Peyer's patch (tissue), 4 donors: ENCODE measurements around a stretch of chr12.

GRCh38 chr12:121893812-121894311 lies 5.3 kb downstream of the PSMD9 start:
- PRO-cap: no peak
- RAMPAGE, long total RNA, 4 experiments: no peak in any of the 4 experiments

DNA sequence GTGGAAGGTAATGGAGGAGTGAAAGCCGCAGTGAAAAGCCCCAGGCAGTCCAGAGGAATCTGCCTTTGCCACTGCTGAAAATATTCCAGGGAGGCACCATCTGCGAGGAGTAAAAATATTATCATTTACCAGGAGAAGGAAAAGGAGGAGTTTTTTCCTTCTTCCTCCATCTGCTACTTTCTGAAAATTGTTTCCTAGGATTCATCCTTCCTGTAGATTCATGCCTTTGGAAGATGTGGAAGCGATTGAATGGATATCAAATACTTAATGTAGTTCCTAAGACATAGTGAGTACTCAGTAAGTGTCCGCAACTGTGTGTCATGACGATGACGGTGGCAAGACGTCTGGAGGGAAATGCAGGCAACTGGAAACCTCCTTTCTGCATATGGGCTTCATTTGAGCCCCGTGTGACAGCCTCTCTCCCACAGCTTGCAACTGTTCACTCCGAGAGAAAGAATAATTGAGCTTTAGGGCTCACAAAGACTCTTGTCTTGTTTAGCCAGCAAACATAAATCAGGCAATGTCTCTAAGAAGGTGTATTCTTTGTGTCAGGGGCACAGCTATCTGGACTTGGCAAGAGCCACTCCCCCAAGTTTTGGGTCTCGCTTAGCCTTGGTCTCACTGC lies 6.9 kb downstream of the CFAP251 start:
- PRO-cap: no peak
- RAMPAGE, long total RNA, 4 experiments: no peak in any of the 4 experiments

- PRO-cap: no peak
- RAMPAGE, long total RNA, 4 experiments: no peak in any of the 4 experiments
Observed at GRCh38 chr12:122021084-122021328, 678 bp upstream of the BCL7A start.

DNA sequence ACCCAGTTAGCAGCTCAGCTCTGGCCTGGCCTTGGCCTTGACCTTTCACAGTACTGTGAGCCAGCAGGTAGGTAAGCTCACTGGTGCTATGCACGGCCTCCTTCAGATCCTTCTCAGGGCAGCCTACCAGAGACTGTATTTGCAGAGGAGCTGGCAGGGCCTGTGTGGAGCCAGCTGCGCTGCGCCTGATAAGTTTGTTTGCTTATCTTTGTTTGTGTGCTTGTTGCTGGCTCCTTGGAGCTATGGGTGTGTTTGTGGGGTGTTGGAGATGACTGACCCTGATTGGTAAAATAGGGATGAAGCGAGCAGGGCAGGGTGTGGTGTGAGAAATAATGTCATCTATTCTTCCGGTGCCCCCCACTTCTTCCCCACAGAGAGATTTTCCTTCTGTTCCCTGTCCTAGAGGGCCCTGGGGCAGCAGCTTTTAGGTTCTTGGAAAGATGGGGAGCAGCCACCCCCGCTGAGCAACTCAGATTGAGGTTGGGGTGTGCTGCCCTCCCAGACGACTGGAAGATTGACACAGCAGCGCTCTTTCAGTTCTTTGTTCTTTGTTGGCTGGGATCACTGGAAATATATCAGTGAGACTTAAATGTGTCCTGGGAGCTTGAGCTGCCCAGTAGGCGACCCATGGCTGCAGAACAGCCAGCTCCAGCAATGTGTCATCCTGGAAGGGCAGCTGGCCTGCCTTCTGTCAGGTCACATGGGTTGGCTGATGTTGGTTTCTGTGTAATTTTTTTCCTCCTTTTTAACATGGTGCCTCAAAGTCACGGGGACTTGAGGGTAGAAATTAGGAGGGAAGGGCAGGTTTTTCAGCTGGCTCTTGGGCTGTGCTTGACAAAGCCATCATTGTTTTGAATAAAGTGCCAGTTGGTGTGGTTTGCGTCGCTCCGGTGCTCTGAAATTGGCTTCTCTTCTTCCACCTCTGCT lies 19.6 kb downstream of the MLXIP start:
- PRO-cap: bidirectional peak, plus-strand start at position 288 of the sequence, minus-strand start at position 115 of the sequence; unidirectional peak, minus-strand start at position 656 of the sequence
- RAMPAGE, long total RNA, 4 experiments: no peak in any of the 4 experiments

GRCh38 chr12:122104846-122105321 lies 26.3 kb downstream of the MLXIP start:
- PRO-cap: bidirectional peak, plus-strand start at chr12:122104973, minus-strand start at chr12:122104927
- RAMPAGE, long total RNA, 4 experiments: no peak in any of the 4 experiments

GRCh38 chr12:122196785-122197399 lies 6.6 kb upstream of the B3GNT4 start:
- PRO-cap: no peak
- RAMPAGE, long total RNA, 4 experiments: no peak in any of the 4 experiments

DNA sequence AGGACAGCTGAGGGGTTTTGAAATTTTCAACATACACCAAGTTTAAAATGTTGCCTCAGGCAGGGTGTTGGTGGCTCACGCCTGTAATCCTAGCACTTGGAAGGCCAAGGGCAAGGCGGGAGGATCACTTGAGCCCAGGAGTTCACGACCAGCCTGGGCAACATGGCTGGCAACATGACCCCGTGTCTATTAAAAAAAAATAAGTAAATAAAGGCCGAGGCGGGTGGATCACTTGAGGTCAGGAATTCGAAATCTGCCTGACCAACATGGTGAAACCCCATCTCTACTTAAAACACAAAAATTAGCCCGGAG lies 1.1 kb downstream of the DIABLO start:
- PRO-cap: no peak
- RAMPAGE, long total RNA, 4 experiments: no peak in any of the 4 experiments

- PRO-cap: no peak
- RAMPAGE, long total RNA, 4 experiments: no peak in any of the 4 experiments
Observed at GRCh38 chr12:122385623-122385822, 36.9 kb downstream of the CLIP1 start.

- PRO-cap: no peak
- RAMPAGE, long total RNA, 4 experiments: no peak in any of the 4 experiments
Observed at GRCh38 chr12:122398924-122399890, 23.3 kb downstream of the CLIP1 start.

DNA sequence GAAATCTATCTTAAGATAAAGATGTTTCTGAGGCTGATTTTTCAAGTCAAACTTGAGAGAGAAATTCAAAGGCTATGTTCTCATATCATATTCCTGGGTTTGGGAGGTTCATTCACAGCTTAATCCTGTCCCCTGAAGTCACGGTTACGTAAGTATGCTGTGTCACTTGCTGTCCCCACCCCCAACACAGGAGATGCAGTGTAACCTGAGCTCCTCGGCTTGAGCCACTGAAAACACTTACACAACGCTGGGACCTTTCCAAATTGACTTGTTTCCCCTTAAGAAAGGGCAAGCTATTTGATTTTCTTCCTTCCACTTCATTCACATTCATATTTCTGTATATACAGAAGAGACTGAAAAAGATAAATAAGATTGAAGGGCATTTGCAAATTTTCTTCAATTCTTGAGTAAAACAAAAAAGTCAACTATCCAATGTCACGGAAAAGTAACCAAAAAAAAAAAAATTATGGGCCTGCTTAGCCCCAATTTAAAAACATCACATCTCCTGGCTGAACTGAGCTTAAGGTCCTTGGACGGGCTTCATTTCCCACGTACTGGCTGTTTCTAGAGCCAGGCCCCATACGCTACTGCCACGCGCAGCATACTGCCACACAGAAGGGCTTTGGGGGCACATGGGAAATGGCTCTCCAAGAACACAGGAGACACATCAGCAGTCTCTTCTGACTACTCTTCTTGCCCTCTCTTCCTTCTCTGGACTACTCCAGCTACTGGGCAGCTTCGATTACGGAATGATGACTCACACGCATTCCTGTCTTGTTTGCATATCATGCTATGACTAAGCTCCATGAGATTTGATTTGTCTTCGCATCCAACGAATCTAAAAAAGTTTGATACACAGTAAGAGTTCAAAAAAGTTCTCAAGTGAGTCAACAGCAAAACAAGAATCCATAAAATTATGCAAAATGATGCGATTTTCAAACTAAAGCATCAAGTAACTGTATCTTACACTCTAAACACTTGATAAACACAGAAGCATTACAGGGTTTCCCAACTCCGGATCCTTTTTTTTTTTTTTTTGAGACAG lies 22.3 kb downstream of the CLIP1 start:
- PRO-cap: unidirectional peak, minus-strand start at position 713 of the sequence
- RAMPAGE, long total RNA, 4 experiments: no peak in any of the 4 experiments

GRCh38 chr12:122501032-122501679 lies 424 bp upstream of the ZCCHC8 start:
- PRO-cap: bidirectional peak, plus-strand start at chr12:122501180, minus-strand start at chr12:122500932
- RAMPAGE, long total RNA, 4 experiments: no peak in any of the 4 experiments

GRCh38 chr12:122729486-122730008 lies 1.1 kb downstream of the HCAR1 start:
- PRO-cap: no peak
- RAMPAGE, long total RNA, 4 experiments: no peak in any of the 4 experiments

DNA sequence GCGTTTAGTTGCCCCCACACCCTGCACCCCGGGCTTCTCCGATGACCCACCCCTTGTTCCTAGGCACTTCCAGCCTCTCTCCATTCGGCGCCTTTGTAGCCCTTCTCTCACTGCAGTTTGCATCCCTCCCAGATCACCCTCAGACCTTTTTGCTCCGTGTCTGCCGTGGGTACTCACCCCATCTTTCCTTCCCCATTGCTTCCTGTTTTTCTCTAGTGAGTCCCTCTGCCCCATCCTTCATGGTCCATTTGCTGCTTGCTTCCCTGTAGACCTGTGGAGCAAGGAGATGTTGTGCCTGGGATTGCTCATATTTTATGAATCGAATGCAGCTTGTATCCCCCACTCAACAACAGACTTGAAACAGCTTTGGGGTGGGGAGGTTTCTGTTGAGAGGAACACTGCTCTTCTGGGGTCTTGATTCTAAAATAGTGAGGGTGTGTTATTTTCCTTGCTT lies 638 bp downstream of the DENR start:
- PRO-cap: no peak
- RAMPAGE, long total RNA, 4 experiments: no peak in any of the 4 experiments

DNA sequence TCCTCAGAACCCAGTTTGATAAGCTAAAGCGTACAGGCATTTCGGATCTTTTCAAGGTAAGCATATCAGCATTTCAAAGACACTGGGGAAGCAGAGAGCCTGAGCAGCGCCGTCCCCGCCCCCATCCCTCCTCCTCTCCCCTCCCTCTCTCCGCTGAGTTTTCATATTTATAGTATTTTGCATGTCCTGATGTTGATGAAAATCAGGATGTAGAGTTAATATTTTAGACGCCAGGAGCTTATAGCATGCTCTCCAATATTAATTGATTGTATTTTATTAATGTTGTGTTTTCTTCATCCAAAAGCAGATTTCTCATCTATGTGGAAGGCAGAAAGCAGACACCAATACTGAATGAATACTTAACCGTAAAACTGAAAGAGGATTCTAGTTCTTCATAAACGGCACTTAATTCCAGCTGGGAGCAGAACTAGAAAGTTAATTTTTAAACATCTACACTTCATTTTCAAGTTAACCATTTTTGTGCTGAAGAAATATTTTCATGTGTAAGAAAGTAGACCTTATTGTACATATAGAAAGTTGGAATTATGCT lies 9.1 kb upstream of the HIP1R start:
- PRO-cap: no peak
- RAMPAGE, long total RNA, 4 experiments: no peak in any of the 4 experiments

- PRO-cap: no peak
- RAMPAGE, long total RNA, 4 experiments: no peak in any of the 4 experiments
Observed at GRCh38 chr12:122895015-122895277, 978 bp downstream of the VPS37B start.

DNA sequence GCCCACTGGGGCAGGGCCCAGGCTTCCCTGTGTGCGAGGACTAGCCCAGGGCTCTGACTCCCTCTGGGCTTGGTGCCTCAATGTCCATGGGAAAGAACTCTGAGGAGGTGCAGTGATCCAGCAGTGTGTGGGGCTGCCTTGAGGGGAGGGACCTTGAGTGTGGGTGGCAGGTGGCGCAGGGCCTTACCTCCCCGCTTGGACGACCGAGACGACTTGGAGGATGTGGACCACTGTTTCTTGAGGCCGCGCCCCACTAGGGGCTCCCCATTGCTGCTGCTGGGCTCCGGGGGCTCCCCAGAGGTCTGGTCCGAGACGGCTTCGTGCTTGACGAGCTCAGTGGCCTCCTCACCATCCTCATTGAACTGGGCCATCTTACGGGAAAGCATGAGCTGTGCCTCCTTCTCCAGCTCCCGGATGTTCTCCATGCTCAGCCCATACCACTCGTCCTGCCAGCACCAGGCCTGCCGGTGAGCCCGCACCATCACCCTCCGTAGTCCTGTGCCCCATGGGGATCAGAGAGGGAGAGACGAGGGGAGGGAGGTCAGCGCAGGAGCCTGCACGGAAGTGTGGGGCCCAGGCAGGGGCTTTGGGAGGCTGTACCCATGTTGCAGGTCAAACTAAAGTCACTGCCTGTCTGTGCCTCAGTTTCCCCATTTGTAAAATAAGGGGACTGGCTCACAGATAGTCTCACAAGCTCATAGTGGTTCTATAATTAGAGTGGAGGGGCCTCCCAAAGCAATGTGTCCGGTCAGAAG lies 24.7 kb downstream of the ARL6IP4 start:
- PRO-cap: no peak
- RAMPAGE, long total RNA, 4 experiments: no peak in any of the 4 experiments

DNA sequence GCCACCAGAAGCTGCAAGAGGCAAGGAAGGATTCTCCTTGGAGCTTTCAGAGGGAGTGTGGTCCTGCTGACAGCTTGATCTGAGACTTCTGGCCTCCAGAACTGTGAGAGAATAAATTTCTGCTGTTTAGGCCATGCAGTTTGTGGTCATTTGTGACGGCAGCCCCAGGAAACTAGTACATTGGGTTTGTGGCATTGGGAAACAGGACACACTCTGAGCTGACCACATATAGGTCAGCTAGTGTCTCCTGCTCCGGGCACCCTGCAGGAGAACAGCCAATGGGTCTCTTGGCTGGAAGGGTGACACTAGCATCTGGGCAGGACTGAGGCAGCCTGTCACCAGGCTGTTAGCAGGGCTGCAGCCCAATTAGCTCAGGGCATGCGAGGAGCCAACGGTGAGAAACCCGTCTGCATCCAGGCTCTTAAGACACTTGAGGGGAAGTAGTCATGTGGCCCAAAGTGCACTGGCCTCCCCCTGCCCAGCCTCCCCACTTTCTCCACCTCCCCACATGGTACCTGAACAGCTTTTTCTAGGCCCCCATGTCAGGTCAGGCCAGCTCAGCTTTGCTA lies 83.2 kb downstream of the PITPNM2 start:
- PRO-cap: no peak
- RAMPAGE, long total RNA, 4 experiments: no peak in any of the 4 experiments

DNA sequence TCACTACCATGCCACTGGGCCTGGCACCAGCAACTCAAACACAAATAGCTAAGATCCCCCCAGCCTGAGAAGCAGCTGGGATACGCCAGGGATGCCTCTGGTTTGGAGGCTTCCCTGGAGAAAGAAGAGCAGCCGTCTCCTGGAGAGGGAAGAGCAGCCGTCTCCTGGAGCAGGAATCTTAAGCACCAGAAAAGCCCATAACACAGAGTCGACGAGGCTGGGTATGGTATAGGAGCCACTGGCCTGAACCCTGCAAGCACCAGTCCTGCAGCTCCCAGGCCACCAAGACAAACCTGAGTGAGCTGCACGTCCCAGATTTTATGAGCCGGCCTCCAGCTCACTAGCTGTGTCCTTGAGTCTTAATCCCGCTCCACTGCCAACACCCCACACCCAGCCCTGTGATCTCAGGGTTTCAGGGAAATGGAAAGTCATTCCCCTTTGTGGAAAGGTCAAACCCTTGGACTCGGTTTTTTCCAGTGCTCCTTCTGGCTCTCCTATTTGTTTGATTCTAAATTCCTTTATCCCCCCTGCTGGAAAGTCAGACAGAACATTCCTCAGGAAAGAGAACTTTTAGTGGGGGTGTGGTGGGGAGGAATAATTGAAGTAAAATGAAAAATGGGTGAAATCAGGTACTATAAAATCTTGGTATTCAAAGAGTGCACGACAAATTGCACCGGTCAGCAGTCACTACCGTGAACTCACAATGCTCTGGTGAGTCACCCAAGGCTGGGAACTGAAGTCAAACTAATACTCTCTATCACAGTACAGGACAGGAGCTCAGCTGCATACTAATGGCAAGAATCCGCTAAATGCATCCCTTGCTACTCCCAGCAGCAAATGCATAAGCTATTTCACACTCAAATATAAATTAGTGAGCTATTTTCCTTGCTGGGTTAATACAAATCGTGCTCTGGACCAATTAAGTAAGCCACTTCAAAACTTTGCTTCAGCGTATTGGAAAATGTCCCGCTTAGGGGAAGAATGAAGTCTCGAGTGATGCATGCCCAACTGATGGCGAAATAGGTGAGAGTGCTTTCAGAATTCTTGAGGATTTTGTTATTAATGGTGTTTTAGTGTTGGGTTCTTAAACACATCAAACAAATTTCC lies 9.1 kb downstream of the PITPNM2 start:
- PRO-cap: unidirectional peak, minus-strand start at position 295 of the sequence; unidirectional peak, minus-strand start at position 342 of the sequence; unidirectional peak, minus-strand start at position 375 of the sequence; bidirectional peak, plus-strand start at position 757 of the sequence, minus-strand start at position 689 of the sequence
- RAMPAGE, long total RNA, 4 experiments: no peak in any of the 4 experiments

DNA sequence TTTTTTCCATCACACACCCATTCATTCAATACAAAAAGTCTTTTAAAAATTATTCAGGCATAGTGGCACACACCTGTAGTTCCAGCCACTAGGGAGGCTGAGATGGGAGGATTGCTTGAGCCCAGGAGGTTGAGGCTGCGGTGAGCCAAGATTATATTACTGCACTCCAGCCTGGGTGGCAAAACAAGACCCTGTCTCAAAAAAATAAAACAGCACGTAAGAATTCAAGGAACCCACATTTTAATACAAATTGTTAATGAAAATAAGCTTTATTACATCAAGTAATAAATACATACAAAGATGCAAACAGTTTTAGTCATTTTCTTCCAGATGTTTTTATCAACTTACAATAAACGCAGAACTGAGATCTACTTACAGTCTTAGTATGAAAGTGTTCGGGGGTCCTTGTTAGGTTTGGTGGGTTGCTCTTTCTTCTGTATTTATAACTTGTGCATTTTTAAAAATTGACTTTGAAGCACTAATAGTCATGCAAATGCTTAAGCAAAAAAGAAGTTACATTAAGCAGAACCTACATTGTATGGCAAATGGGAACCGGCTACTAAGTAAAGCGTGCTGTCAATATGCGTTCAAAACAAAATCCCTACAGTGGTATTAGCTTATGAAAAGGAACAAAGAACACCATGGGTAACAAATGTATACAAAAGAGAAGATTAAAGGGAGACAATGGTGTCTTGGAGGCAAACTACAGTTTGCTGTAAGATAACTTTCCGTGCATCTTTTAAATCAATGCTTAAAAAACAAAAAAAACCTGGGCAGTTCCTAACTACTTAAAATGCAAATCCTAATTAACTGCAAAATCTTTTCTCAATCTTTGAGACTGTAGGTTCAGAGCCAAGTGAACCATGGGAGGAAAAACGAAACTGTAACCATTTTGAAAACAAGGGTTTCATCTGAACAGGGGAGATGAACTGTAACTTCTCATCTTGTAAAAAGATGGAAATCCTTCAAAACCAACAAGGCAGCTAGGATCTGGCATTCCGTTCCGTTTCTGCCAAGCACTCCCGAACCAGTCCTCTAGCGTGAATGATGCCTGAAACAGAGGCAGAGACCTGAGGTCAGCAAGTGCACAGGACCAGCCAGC lies 10.6 kb downstream of the CDK2AP1 start:
- PRO-cap: no peak
- RAMPAGE, long total RNA, 4 experiments: no peak in any of the 4 experiments

DNA sequence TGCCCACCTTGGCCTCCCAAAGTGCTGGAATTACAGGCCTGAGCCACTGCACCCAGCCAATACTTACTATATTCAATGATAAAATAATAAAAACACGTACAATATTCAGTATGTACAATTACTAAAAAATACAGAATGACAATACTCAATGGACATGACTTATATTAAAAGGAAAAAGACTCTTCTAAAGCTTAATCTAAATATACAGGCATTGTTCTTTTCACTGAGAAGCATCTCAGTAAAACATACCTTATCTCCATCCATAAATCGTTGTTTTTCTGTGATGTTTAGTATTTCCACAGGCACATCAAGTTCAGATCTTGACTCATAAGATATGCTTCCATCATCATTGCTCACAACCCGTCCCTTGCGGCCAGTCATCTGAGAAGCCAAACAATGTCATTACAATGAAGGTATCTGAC lies 45.0 kb downstream of the SBNO1 start:
- PRO-cap: no peak
- RAMPAGE, long total RNA, 4 experiments: start-site peak on the minus strand in 1 of 4 experiments, centred at position 267 of the sequence, 18 reads per replicate